Hair follicle dermal papilla cell (primary cell): ENCODE measurements around a stretch of chr17.

GRCh38 chr17:62470746-62471228 lies 7.8 kb upstream of the TLK2 start:
- CAGE, long polyA plus RNA, result no peak

DNA sequence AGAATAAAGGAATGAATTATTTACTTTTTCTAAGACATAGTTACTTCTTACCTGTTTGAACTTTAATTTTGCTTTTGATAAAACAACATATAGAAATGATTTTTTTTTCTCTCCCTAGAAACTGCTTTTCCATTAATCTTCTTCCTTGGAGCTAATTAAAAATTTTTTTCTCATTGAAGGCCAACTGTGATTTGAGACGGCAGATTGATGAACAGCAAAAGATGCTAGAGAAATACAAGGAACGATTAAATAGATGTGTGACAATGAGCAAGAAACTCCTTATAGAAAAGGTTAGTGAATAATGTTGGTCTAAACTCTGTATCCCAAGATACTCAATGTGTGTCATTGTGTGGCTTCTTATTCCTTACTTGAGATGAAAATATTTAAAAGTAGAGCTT lies 67.6 kb upstream of the MRC2 start:
- CAGE, long polyA plus RNA, result no peak

- CAGE, long polyA plus RNA, result no peak
Observed at GRCh38 chr17:62564684-62565185, 62.7 kb upstream of the MRC2 start.

DNA sequence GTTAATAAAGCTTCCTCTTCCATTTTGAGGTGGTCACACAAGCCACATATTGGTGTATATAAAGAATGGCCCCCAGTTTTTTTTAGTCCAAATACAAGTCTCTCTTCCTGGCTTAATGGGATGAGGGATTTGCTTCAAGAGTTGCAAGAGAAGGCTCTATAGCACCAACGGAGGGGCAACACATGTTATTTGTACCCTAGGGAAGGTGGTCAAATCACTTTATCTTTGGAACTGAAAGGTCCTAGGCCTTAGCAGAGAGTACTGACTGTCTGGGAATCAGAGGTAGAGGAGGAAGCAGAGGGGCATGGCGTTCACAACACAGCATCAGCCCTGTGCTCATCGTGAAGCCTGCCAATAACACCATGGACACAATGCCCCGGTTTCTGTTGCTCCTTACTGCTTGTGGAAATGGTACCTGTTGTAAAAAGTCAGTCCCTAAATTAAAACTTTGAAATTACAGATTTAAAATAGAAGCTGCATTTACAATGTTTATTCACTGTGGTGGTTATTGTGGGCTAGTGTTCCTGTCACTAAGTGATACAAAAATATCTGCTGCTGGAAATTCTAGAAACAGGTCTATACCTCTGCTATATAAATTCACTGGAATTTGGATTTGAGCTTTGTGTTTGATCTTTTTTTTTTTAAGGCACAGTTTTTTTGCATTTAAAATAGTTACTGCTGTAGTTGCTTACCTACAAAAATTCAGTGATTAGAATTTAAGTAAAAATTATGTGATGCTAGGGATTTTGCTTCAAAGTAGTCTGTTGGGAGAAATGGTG lies 24.4 kb upstream of the MRC2 start:
- CAGE, long polyA plus RNA, result no peak

GRCh38 chr17:62611732-62612428 lies 15.6 kb upstream of the MRC2 start:
- CAGE, long polyA plus RNA, result no peak

GRCh38 chr17:62652005-62652805 lies 24.7 kb downstream of the MRC2 start:
- CAGE, long polyA plus RNA, result no peak

- CAGE, long polyA plus RNA, result no peak
Observed at GRCh38 chr17:62703653-62704382, 76.3 kb downstream of the MRC2 start.

DNA sequence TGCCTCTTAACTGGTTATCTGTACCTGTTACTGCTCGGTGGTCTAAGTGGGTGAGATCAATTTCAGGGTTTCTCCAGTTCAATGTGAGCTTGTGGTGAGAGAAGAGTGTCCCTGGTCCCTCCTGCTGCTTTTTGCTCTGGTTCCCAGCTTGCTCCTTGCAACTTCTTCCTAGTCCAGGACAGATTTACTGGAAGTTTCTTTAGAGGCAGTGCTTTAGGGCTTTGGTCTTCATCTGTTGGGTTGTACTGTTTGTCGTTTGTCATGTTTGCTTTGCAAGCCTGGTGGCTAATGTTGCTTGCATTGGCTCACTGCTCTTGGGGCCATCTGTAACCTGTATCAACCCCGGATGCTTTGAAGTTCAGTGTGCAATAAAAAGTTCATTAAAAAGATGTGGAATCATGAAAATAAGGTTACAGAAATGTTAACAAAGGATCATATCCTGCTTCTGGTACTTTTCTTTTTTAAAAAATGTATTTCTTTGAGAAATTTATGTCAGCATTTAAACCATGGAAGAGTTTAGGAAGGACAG lies 82.5 kb downstream of the MRC2 start:
- CAGE, long polyA plus RNA, result no peak

GRCh38 chr17:62806387-62807158 lies 1.5 kb downstream of the MARCHF10 start:
- CAGE, long polyA plus RNA, result no peak

- CAGE, long polyA plus RNA, result no peak
Observed at GRCh38 chr17:62892607-62893426, 73.2 kb upstream of the TANC2 start.

DNA sequence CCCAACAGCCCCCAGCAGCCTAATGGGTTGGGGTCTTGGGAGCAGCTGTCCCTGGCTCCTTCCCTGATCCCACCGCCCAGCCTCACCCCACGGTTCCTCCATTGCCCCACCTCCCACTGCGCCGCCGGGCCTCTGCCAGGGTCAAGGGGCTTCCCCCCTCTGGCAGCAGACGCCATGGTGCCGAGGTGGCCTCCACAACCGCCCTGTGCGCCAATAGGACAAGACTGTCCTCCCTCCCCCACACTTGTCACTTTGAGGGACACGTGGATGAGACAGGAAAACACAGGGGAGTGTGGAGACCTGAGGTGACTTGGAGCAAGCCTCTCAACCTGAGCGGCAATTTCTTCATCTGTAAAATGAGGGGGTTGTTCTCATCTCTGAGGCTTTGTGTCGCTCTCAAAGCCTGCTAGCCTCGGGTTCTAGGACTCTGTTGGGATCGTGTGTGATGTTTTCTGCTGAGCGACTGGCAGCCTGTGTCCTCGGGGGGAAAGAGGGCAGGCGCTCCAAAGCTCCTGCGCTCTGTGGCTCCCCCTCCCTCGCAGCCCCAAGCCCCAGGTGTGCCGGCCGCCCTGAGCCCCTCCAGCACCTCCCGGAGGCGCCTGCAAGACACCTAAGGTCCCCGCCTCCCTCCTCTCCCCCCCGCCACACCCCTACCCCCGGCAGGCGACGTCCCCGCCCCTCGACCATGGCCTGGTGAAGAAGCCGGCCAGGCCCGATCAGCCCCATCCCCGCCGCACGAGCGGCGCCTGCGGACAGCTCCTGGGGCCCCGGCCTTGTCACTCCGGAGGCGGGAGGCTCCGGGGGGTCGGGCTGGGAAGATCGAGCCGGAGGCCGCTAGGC lies 728 bp upstream of the ACE start:
- CAGE, long polyA plus RNA, result no peak

DNA sequence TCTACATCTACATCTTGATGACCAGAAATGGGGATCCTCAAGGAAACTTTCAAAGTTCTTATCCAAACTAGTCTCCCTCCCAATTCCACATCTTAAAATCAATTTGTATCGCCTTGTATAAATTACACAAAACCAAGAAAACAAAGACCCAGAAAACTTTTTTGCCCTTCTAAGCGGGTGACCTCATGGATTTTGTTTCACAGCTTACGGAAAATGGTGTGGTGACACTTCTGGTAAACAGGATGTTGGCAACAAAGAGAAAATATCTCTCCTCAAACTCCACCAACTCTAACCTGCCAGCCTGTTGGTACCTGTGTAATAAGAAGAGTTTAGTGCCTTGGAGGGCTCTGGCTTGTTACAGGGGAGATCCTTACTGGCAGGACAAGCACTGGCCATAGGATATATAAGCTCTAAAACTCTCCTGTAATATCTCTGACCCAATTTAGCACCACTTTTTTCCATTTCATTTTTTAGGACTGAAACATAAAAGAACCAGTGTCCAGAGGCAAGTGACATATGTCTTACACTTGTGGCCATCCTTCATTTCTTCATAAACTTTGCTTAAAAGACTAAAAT lies 9.5 kb downstream of the TACO1 start:
- CAGE, long polyA plus RNA, result no peak

DNA sequence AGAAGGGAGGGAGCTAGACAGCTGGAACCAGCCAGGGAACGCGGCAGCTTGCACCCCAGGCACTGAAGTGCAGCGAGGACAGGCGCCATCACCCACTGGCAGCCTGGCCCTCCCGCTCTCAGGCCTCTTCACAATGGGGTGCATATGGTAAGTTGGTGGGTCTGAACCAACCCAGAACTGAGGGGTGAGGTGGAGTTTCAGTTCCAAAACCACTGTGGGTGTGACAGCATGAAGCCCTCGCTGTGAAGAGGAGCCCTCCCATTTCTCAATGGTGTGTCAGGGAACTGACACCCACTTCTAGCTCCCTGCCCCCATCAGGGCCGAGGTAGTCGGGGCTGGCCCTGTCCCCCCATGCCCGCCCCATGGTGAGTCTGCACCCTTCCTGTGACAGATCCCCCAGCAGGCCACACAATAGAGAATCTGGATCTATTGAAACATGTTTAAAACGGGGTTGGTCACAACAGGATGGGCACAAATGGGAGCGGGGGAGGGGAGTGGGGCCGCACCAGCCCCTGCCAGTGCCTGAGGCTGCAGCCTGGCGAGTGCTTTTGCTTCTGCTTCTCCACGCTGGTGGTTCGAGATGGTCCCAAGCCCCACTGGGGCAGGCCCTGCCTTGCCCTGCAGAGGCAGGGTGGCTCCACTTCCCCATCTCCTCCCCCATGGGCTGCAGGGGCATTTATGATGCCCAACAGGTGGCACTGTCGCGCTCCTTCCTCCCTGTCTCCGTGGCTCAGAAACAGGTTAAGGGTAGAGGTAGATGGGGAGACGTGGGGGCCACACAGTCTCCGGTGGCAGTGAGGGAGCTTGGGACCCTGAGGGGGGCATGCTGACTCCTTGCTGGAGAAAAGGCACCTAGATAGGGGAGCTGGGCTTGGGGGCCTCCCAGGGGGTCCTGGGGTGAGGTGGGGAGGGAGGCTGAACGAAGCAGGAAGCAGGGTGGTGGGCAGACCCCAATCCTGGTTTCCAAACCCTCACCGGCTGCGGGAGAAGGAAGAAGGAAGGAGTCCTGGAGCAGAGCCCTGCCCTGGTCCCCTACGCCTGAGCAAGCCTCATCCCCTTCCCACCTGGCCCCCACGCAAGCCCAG lies 2.2 kb downstream of the LIMD2 start:
- CAGE, long polyA plus RNA, result no peak

GRCh38 chr17:63700629-63701197 lies 788 bp upstream of the LIMD2 start:
- CAGE, long polyA plus RNA, result no peak

DNA sequence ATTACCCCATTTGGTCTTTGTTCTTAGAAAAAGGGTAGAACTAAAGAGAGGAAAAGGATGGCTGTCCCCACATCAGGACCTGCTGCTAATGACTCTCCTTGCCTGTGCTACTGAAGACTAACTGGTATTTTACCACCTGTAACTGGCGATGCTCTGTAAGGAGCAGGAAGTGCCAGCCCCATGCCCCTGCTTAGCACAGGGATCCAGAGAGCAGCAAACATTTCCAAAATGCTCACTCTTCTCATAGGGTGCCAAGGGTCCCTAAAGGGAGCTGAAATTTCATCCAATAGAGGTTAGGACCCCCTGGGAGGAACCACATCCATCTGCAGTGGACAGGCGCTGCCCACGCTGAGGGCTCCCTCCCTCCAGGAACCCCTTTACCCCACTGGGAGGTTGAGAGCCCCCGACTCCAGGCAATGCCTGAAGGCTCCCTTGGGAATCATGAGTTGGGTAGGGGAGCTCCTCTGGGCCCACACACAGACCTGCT lies 6.9 kb upstream of the LIMD2 start:
- CAGE, long polyA plus RNA, result no peak

DNA sequence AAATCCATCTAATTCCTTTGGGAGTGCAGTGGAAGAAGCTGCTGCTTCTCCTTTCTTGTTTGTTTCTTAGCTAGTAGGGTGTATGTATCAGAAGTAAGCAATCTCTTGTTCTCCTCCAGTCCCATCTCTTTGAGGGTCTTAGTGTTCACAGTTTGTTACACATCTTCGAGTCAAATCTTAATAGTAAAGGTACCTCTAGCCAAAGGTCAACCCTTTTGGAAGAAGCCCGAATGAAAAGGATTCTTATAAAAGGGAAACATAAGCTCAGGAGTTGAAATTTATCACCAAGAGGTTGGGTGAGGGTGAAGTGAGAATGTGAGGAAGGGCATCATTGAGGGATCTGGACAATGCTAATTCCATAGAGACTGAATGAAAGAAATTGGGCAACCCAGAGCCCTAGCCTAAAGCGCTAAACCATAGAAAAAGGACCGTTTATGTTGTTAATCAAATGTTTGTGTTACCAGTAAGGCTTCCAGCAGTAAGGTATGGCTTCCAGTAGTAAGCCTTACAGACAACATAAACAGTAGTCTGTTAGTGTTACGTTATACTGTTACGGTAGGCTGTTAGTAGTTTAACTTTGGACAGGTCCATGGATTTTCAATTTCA lies 913 bp upstream of the FTSJ3 start:
- CAGE, long polyA plus RNA, result no peak

DNA sequence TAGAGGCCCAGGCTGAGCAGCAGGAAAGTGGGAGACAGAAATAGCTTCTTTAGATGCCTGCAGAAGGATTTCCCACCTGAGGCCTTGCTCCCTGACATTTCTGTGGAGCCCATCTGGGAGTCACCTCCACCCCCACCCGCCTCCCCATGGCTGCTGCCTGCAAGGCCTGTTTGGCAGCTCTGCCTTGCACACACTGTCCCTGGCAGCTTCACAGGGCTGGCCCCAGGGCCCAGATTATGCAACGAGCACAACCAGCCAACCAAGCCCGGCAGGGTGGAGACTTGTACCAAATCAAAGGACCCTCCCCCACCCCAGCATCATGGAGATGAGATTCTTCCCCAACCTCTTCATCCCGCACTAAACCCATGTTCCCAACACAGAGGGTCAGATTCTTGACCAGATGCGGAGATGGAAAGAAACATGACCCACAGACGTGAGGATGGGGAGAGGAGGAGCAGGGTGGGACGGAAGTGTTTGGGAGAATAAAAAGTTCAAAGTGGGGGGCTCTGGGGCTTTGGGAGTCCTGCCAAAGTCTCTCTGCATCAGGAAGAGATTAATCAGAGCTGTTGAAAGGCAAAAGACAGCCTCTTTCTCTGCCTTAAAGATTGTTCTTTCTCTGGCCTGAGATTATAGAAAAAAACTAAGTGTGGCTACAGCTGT lies 3.8 kb downstream of the SMARCD2 start:
- CAGE, long polyA plus RNA, result no peak

GRCh38 chr17:63946547-63946926 lies 14.4 kb upstream of the CD79B start:
- CAGE, long polyA plus RNA, result no peak

DNA sequence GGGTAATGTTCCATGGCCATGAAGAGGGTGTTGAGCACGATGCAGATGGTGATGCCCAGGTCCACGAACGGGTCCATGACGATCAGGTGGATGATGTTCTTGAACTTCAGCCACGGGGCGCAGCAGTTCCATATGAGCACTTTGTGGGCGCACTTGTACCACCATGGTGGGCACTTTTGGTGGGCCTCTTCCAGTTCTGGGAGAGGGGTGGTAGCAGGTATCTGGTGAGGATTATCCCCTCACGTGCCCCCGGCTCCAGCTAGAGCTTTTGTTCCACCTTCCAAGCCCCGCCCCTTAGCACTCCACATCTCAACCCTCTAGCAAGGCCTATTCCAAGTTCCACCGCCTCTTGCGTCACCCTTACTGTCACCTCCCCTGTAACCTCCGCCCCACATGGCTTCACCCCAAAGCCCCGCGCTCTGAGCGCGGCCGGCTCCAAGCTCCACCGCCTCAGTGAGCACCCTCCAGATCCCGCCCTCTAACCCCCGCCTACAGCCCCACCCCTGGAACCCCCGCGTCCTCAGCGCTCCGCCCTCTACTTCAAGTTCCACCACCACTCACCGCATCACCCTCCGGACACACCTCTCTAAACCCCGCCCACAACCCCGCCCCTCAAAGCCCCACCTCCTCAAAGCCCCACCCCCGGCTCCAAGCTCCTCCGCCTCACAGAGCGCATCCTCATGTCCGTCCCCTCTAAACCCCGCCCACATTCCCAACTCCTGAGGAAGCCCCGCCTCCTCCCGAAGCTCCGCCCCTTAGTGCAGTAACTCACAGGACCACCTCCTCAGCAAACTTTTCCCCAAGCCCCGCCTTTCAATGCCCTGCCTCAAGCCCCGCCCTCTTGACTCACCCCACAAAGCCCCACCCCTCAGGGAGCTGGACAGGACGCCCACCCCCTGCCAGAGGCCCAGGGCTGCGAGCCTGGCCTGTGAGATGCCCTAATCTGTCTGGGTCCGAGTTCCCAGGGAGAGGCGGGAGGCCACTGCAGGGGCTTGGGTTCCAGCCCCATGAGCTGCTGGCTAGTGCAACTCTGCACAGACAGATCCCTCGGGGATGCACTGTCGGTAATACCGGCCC lies 11.1 kb downstream of the SCN4A start:
- CAGE, long polyA plus RNA, result no peak

DNA sequence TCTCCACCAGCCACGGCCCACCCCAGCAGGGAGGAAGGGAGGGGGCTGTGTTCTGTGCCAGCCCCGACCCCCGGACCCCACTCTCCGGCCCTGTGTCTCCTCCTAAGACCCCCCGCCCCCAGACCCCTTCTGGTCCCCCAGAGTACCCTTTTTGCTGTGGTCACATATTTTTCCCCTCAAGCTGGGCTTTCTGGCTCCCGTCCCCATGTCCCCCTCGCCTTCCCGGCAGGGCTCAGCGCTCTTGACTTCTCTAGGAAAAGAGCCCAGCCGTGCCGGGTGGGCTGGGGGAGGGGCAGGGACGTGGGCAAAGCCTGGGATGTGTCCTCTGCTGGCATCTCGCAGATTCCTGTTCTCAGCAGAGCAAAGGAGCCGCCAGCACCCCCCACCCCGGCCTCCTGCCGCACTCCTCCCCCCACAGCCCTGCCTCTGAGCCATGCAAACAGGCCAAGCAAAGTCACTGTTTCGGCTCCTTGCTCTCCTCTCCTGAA lies 9.6 kb upstream of the PRR29 start:
- CAGE, long polyA plus RNA, result no peak